Neutrophil (primary cell): ENCODE data around the genes ELAPOR2, TMEM243, STEAP2 and CFAP69.

DNA sequence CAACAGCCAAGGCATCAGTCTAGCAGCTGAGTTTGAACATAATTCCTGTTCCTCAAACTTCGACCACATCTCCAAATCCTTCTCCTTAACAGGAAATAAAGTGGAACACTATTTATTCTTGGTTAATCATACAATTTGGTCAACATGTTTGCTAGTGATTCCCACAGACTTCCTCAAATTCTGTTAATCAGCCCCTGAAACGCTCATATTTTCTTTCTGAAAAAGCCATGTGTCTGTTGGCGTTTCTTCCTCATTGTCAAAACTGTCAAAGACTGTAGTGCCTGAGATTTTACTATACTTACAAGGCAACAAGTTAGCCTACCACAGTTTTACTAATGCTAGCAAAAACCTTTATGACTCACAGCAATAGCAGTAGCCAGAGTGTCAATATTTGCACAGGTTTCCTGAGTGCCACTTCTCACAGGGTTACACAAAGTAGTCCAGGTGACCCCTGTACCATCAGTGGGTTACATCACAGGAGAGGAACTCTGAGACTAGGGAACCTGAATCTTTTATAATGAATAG is 203.0 kb downstream of the GRM3 start:
- PRO-cap = no peak

GRCh38 chr7:87059467-87060331 is at the start of gene ELAPOR2:
Gene ELAPOR2 (minus strand): TSS chr7:87059654.
- PRO-cap = no peak

DNA sequence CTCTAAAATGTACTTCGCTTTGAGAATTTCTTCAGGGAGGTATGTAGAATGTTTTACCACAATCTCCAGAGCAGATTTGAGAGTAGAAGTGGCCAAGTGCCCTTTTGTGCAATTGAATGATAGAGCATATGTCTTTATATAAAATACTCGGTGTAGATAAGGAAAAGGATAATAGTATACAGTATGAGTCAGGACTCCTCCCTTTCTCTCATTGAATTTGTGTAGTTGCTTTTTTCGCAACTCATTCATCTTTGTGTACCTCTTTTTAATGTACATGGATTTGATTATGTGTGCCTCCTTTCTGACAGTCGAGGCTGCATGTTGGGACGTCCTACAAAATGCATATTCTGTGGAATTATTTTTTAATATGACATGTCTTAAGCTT is 1.1 kb downstream of the DMTF1 start:
- PRO-cap = no peak

DNA sequence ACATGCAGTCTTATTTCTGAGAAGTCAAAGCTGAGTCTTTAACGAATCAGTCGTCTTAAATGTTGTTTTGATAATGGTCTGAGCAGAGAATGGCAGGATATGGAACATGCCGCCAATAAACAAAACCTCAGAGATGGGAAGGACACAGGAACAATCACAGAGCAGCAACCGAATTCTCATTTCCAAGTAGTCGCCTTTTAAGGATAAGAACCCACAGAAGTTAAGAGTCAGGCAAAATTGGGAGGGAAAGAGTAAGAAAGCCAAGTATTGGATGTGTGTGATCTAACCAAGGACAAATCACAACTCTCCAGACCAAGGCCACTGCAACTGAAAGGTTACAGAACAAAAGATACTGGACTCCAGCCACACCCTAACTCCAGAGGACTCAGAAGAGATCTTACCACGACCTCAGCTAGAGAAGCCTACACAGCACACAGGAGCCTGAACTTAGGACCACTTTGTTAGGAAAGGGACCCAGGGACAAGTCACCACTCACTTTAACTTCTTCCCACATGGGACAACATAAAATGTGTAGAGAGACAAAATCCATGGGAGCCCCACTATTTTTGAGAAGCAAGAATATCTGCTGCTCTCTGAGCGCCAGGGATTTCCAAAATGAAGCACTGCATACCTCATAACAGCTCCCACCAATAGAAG is 19.5 kb downstream of the TMEM243 start:
- PRO-cap = no peak

DNA sequence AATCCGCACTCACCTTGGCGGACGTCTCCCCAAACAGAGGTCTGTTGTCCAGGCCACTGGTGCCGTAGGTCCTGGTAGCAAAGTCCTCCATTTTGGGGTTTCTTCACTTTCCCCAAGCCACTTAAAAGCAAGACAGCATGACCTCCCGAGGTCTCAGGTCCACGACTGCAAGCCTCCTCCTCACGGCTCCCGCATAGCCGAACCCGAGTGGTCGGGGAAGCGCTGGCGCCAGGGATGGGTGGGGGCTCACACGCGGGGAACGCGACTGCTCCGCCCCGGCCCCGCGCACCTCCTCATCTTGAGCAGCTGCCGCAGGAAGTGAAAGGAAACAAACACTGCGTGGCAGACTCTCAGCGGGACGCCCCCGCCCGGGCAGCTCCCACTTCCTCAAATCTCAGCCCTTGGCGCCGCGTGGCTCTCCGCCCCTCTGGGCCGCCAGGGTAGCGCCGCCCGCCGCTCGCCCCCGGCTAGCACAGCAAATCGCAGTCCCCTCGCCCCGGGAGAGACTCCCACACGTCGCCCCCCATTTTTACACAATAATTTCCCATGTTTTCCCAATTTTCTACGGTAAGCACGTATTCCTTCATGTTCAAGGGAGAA is at the start of gene TMEM243:
Gene TMEM243 (minus strand): TSS at position 320 of the 600 bp plus-strand sequence.
- PRO-cap = unidirectional peak, minus-strand start at position 320 of the sequence

DNA sequence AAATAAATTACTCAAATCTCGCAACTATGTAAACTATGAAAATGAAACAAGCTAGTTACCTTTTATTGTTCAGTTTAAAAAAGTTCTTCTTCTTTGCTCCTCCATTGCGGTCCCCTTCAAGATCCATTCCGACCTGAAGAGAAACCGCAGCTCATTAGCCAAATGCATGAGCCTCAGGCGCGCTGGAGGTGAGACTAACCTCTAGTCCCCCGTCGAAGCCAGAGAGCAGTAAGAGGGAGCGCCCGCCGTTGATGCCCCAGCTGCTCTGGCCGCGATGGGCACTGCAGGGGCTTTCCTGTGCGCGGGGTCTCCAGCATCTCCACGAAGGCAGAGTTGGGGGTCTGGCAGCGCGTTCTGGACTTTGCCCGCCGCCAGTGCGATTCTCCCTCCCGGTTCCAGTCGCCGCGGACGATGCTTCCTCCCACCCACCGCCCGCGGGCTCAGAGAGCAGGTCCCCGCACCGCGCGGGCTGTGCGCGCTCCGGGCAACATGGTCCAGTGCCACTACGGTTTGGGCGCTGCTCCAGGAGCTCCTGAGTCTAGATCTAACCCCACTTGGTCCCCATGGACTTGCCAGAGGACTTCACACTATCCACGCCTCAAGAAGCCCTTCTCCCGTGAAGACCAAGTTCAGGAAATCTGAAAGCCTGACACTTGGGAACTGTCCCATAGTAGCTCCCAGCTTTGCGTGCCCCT is 479 bp downstream of the ABCB1 start:
- PRO-cap = no peak

DNA sequence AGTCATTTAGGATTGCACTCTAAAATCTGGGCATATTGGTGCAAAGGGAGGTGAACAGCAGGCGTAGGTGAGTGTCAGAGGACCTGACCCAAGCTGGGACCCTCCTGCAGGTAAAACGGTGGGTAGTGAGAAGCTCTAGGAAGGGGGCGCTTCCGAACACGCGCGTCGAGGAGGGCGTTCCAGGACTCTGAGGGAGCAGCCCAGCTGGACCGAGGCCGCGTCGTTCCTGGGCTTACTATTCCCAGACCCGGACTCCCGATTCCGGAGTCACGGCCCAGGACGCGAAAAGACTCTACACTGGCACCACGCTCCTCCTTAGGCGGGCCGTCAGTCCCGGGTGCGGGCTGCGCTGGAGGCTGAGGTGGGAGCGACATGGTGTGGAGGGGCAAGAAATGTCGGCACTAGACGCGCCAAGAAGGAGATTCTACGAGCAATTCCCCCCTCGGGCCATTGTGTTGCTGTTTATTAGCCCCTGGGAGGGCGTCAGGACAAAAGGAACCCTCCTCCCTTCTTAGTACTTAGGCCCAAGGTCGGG is 635 bp upstream of the RUNDC3B start:
- PRO-cap = no peak

GRCh38 chr7:87926419-87927277 is 7.4 kb upstream of the ADAM22 start:
- PRO-cap = no peak

DNA sequence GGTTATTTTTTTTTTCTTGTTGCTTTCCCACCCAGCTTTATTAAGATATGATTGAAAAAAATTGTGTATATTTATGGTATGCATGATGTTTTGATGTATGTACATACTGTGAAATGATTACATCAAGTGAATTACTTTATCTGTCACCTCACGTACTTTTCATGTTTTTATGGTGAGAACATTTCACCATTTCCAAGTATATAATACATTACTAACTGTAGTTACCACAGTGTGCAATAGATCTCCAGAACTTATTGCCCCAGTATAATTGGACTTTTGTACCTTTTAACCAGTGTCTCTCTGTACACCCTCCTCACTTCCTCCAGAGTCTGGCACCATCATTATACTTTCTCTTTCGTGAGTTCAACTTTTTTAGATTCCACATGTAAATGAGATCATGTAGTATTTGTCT is 111.3 kb downstream of the ADAM22 start:
- PRO-cap = no peak

GRCh38 chr7:88219218-88219950 is 454 bp downstream of the SRI start:
- PRO-cap = no peak

GRCh38 chr7:88229483-88230094 is 9.8 kb upstream of the SRI start:
- PRO-cap = no peak

GRCh38 chr7:90211437-90212509 is at the start of gene STEAP2:
Gene STEAP2 (plus strand): TSS chr7:90211740.
- PRO-cap = unidirectional peak, minus-strand start at chr7:90211635

- PRO-cap = no peak
Observed at GRCh38 chr7:90244427-90245557, at the start of gene CFAP69. Gene CFAP69 (plus strand): TSS chr7:90245174.

DNA sequence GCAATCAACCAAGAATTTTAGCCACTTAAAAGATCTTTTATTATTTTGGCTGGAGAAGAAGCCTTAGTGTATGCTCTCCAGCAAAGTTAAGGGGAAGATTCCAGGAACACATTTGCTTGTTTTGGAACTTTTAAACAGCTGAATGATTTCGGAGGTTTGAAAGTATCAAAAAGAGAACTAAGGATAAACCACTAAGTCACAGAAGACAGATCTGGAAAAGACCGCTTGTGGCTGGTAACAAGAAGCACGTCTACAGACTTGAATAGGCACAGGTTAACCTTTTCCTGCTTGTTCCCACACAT is 182.1 kb upstream of the FZD1 start:
- PRO-cap = no peak

DNA sequence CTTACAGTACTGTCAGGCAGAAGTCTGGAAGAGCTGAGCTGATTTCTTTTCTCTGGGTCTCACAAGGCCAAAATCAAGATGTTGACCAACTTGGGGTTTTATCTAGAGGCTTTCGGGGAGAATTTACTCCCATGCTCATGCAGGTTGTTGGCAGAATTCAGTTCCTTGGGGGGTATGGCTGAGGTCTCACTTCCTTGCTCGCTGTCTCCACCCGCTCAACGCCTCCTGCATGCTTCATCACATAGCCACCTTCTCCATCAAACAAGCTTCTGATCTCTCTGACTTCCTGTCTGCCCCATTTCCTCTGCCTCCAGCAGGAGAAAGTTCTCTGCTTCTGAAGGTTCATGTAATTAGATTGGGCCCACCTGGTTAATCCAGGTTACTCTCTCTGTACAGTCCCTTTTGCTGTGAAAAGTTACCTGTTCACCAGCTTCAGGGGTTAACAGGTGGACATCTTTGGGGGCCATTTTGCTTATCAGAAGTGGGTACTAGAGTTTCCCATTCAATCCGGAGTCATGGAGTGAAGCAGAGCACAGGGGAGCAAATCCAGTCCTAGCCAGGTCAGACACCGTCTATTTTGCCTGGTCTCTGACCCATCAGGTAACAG is 179.0 kb upstream of the FZD1 start:
- PRO-cap = no peak

DNA sequence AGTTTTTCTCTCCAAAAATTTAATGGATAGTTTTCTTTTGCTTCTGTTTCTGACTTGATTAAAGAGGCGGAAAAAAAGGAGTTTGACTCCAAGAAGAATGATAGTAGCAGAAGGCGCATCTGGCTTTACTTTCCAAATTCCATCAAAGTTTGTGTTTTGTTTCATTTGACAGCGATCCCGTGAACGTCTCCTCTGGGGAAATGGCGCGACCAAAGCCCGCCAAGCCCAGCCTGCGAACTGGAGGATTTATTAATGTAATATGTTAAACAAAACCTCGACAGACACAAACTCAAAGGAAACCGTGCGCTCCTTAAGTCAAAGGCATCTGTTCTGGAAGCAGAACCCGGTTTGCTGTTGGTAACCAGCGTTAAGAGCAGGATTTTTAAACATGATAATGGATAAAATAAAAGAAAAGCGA is 564 bp upstream of the FZD1 start:
- PRO-cap = no peak

DNA sequence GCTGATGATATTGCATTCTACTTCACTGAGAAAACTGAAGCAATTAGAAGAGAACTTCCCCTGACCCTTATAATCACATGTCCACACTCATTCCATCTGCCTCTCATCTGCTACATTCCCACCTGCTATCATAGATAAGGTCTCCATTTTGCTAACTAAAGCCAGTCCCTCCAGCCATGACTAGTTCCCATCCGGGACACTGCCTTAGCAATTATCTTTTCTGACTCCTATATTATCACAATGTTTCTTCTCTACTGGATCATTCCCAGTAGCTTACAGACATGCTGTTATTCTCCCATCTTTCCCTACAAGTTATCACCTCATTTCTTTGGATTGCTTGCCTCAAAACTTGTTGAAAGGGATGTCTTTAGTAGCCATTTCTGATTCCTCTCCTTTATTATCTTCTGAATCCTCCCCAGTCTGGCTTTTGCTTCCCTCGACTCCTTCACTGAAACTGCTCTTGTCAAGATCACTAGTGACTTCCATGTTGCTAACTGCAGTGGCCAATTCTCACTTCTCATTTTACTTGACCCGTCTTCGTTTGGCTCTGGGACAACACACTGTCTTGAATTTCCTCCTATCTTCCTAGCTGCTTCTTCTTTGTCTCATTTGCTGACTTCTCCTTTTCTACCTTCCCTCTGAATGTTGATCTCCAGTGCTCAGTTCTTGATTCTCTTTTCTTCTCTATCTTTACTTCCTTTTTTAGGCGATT is 35.9 kb downstream of the FZD1 start:
- PRO-cap = no peak

- PRO-cap = no peak
Observed at GRCh38 chr7:91952853-91953396, 12.3 kb downstream of the AKAP9 start.

DNA sequence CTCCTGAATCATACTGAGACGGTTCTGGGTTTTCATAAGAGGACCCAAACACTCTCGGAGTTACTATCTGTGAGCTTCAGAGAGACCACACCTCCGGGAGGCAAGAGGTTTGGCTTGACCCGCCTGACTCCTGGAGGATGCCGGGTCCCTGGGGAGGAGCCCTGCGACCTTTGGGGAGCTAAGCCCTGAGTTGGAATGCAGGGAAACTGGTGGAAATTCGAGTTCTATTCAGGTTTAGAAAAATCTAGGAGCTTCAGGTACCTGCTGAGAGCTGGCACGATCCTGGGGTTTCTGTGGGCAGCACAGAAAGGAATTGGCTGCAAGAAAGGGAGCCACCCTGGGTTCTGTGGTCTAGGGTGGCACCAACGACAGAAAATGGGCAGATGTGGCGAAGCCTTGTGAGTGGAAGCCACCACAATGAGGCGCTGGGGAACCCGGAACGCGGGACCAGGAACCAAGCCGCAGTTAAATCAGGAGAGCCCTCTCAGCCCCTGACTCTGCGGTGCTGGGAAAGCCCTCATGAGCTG is 21.8 kb upstream of the GATAD1 start:
- PRO-cap = no peak

DNA sequence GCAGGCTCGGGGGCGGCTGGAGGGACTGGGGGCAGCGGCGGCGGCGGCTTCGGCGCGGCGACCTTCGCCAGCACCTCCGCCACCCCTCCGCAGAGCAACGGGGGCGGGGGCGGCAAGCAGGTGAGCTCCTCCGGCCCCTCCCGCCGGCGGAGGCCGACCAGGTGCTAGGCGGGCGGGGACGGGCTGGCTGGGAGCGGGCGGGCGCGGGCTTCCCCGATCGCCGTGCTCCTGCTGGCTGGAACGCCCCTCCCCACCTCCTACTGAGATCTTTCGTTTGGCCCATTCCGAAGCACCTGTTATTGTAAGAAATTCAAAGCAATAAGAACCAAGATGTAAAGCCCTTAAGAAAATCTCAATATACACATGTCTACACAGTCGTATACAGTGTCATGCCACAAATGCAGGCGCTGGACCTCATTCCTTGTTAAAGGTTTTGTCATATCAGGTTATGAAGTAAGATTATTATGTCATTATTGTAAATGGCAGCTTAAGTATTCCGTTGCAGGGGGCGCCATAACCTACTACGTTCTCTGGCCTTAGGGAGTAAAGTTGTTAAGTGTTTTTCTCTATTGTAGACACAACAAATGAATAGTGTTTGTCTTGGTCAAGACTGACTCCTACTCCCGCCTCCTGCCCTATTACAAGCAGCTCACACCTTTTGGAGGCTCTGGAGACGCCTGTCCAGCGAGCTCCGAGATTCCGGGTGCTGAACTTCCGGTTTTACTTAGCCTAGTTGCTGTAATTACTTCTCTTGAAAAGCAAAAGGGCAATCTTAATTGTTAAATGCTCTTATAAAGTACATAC is 779 bp downstream of the GATAD1 start:
- PRO-cap = unidirectional peak, minus-strand start at position 91 of the sequence